ENCODE data around the gene SSC4D.

GRCh38 chr7:76011218-76012120 is 17.1 kb upstream of the TMEM120A start:
- PRO-cap: no peak

- PRO-cap: no peak
Observed at GRCh38 chr7:76108879-76109344, 61.0 kb downstream of the MDH2 start.

- PRO-cap: no peak
Observed at GRCh38 chr7:76135312-76135664, 66.4 kb upstream of the SRRM3 start.

DNA sequence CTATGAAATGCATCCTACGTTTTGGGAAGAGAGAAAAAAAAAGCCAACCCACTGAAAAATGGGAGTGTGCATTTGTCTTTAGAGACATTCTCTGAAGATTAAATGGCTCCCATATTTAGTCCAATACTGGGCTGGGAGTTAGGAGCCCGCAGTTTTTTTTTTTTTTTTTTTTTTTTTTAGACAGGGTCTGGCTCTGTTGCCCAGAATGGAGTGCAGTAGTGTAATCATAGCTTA is 13.5 kb downstream of the SRRM3 start:
- PRO-cap: no peak

DNA sequence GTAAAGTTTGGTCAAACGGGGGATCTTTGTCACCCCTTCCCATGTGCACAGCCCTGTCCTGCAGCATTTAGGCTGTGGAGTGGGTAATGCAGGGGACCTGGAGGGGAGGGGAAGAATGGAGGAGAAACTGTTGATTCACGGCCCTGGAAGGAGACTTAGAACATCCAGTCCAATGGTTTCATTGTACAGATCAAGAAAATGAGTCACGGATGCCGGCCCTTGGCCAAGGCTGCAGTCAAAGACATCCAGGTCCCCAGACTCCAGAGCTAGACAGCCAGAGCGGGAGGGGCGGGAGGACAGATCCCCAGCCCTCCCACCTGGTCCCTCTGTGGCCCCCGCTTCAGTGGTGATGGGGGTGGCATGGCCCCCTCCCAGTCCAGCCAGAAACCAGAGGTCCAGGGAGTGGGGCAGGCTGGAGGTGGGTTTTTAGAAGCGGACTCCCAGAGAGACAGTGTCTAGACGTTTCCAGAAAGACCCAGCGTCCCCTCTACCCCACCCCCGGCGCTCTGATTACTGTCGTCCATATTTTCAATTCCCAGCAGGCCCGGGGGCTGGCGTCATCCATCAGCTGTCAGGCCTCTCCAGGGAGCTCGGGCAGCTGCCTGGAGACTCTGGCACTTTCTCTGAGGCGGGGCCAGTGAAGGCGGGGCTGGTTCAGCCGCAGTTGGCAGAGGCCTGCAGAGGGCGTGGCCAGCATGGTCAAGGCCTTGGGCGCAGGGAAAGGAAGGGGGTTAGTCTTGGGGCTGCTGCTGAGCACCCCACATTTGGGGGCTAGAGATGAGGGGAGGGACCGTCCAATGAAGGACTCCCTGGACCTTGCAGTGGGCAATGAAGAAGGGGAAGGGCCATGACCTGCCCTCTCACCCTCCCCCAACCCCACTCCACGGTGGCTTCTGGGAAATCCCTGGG is 8.0 kb upstream of the HSPB1 start:
- PRO-cap: bidirectional peak, plus-strand start at position 696 of the sequence, minus-strand start at position 508 of the sequence

DNA sequence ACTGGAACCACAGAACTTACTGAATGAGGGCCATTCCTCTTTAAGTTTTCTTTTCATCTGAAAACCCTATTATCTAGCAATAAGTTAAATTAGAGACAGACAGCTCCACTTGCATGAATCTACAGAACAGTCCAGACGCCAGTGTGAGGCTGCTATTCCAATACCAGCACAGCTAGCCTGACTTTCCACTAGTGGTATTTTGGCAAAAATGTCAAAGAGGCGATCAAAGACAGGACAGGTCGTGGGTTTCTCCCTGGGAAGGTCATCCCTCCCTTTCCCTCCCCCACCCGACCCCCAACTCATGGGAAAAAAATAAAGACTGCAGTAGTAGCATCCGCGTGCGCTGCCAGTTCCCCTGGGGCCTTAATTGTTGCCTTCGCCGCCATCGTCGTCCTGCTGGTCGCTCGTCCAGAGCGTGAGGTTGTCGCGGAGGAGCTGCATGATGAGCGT is 26.8 kb downstream of the HSPB1 start:
- PRO-cap: no peak

- PRO-cap: no peak
Observed at GRCh38 chr7:76359719-76360036, 887 bp upstream of the YWHAG start.

- PRO-cap: no peak
Observed at GRCh38 chr7:76409528-76409980, at the start of gene SSC4D. Gene SSC4D, minus strand, starts transcription at chr7:76409697.

GRCh38 chr7:76512133-76512442 is 1.7 kb downstream of the UPK3B start:
- PRO-cap: unidirectional peak, minus-strand start at chr7:76512361

GRCh38 chr7:76583825-76584490 is 40.9 kb upstream of the SPDYE16 start:
- PRO-cap: unidirectional peak, minus-strand start at chr7:76584073

- PRO-cap: no peak
Observed at GRCh38 chr7:76591415-76592378, 35.4 kb downstream of the POMZP3 start.

DNA sequence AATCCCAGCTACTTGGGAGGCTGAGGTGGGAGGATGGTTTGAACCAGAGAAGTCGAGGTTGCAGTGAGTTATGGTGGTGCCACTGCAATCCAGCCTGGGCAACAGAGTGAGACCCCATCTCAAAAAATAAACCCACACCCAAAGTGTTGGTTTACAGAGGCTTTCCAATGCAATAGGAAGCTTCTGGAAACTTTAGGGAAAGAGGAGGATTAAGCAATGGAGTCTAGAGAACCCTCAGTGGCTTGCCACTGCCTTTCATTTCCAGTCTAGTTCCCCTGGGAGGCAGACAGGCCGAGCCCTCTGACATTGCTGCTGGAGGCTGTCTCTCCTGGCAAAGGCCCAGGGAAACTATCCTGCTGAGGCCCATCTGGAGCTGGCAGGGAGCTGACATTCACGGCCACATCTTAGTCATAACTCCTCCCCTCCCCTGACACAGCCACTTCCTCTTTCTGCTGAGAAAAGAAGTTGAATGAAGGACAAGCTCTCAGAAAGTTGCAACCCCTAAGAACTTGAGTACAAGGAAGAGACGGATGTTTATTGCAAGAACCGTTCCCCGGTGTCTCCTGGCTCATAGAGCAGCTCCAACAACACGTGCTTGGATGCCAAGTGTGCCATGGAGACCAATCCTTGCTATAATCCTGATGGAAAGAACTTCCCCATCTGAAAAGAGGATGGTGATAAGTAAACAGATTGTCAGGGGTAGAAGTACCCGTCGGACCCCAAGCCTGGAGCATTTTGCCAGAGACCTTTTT is 21.1 kb downstream of the POMZP3 start:
- PRO-cap: no peak

DNA sequence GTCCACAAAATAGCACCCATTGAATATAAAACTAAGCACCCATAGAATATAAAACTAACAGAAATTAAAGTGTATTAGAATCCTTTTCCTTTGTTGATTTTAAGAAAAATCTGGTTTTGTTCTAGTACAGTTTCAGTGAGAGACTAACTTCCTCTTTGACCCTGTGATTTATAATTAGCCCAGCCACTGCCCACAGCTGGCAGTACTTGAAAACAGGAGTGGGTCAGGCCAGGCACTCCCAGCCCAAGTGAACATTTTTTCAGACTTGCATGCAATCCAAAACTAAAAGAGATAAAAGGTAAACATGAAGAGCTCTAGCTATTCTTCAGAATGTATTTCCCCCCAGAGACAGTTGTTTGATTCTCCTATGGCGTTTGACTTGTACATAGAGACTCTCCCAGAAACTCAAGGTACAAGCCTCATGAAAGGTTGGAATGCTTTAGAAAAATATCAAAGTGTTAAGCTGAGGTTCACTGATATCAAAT is 70.1 kb upstream of the FGL2 start:
- PRO-cap: unidirectional peak, plus-strand start at position 202 of the sequence

GRCh38 chr7:77351371-77352017 is 64.7 kb downstream of the GSAP start:
- PRO-cap: no peak

DNA sequence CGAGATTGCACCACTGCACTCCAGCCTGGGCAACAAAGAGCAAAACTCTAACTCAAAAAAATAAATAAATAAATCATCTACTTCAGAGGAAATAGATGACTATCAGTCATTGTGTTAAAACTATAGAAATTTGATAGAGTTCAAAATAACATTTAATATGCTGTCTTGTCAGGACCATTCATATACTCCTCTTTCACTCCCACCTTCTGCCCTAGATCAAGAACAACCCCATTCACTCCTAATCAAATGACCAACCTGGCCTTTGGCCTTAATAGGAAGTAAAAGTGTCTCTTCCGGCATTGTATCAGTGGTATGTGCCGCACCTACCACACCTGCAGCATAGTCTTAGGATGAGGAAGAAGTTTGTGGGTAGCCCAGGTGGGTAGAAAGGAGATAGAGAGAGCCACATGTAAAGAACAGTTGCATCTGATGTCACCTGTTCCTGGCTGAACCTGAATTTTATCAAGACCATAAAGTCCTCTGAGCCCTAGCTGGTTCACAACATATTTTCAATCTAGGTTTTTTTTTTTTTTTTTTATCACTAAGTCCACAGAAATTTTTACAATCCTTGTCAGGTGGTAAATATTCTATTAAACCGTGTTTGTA is 55.6 kb upstream of the PTPN12 start:
- PRO-cap: no peak

DNA sequence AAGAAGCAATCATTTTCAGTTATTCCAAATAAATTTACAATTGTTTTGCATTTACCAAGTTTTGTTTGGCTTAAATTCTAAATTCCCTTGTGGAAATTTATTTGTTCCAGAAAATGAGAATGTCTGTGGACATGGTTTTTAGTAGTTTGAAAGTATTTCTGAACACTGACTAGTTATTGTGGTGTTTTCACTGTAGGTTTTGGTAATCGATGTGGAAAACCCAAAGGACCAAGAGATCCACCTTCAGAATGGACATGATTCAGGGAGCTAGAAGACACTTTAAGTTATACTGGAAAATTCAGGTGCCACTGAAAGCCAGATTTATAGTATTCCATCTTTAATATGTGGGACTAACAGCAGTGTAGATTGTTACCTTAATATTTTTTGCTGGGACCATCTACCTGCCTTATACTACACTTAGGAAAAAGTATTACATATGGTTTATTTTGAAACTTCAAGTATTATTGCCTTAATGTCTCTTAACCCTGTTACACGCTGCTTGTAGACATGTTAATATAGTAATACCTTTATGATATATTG is 57.2 kb upstream of the RSBN1L start:
- PRO-cap: no peak

DNA sequence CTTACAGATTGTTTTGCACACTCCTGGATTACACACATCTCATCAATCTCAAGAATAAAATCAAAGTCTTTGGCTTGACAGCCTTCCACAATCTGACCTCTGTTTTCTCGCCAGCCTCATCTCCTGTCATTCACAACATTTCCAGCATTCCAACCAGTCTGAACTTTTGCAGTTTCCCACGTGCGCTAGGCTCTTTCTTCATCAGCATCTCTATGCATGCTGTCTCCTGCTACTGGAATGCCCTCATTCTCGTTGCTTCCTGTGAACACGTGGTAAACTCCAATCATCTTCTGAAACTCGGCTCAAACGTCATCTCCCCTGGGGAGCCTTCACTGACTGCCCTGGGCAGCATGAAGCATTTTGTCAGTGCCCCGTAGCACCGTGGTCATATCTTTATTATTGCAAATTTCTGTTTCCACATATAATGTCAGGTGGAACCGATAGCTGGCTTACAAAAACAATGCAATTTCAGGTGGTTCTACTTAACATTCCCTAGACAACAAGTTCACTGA is 12.2 kb upstream of the RSBN1L start:
- PRO-cap: no peak

DNA sequence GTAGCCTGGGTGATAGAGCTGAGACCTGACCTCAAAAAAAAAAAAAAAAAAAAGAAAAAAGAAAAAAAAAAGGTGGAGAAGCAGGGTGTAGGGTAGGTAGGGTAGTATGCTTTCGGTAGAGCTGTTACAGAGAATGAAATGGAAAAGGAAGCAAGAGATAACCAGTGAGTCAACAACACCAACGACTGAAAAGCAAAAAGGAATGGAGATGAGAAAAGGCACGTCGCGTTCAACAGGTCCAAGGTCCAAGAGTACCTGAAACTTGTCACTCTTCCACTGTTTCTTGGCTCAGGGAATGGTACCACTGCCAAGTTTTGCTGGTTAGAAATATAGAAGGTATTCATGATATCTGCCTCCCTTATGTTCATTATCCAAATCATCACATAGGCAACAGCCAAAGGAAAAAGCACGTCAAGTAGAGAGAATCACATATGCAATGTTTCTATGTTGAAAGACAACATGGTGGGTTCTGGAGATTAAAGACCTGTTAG is 4.1 kb upstream of the RSBN1L start:
- PRO-cap: no peak

DNA sequence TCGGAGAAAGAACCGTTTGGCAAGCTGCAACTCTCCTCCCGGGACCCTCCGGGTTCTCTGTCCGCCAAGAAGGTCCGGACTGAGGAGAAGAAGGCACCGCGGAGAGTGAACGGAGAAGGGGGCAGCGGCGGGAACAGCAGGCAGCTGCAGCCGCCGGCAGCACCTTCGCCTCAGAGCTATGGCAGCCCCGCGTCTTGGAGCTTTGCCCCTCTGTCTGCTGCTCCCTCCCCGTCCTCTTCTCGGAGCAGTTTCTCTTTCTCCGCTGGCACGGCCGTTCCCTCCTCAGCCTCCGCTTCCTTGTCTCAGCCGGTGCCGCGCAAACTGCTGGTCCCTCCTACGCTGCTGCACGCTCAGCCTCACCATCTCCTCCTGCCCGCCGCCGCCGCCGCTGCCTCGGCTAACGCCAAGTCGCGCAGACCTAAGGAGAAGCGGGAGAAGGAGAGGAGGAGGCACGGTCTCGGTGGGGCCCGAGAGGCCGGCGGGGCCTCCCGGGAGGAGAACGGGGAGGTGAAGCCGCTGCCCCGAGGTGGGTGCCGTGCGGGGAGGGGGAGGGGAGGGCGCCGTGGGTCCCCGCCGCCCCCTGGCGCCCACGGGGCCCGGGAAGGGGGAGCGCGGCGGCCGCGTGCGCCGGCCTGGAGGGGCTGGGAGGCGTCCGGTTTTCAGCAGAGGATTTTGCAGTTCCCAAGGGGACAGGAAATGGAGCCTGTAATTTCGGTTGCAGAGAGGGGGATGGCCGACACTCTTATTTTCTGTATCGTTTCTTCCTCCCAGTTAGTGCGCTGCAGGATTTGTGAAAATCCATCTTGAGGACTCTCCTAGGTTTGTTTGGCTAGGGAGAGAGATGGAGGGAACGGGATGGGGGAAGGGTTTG is 506 bp downstream of the RSBN1L start:
- PRO-cap: bidirectional peak, plus-strand start at position 319 of the sequence, minus-strand start at position 323 of the sequence; bidirectional peak, plus-strand start at position 602 of the sequence, minus-strand start at position 537 of the sequence

GRCh38 chr7:77745804-77746453 is 49.7 kb downstream of the RSBN1L start:
- PRO-cap: no peak

Measured in fallopian tube (tissue), 1 donor.